Trachea (tissue), 1 donor: ENCODE data around the genes RFC3 and PROSER1.

- PRO-cap: bidirectional peak, plus-strand start at chr13:33818106, minus-strand start at chr13:33818047
Measured at GRCh38 chr13:33817863-33818436, at the start of gene RFC3. Gene RFC3, plus strand, starts transcription at chr13:33818149.

DNA sequence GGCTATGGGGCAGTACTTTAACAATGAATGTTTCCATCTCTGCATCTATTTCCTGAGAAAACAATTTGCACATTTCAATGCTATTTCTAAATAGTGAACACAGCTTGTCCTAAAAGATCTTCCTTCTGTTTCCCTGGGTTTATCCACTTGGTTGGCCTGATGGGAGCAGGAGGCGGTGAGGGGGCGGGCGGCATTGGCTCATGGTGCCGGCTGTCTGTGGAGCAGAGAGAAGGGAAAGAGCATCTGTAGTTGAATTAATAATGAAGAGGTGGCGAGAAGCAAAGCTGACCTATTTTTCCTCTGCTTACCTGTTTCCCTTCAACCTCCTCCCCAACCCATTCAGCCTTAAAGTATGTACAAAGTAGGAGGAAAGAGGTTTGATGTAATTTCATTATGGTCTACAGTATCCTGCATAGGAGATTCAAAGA is 291.3 kb downstream of the DCLK1 start:
- PRO-cap: no peak

DNA sequence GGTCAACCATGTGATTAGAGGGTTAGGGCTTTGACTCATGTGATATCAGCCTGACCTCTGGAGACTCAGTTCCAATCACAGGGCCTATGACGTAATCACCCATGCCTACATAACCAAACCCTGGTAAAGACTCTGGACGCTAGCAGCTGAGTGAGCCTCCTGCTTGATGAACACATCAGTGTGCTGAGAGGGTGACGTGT is 203.5 kb downstream of the DCLK1 start:
- PRO-cap: no peak

DNA sequence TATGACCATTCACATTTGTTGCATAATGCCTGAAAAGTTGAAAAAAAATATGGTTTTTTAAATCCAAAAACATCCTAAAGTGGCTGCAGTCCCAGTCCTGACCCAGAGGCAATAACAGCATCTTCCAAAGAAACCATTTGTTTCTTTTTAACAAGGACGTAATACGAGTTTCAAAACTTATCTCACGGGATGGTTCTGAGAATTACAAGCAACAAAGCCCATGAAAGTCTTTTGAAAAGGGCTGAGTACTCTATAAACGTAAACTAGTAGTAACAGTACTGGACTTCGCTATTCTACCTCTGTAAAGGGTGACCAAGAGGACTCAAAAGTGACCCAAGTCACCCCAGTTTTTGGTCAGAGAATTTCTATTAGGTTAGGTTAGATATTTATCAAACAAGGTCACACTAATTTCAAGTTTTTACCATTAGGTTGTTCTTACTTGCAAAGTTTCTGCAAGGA is 61.1 kb downstream of the DCLK1 start:
- PRO-cap: no peak

DNA sequence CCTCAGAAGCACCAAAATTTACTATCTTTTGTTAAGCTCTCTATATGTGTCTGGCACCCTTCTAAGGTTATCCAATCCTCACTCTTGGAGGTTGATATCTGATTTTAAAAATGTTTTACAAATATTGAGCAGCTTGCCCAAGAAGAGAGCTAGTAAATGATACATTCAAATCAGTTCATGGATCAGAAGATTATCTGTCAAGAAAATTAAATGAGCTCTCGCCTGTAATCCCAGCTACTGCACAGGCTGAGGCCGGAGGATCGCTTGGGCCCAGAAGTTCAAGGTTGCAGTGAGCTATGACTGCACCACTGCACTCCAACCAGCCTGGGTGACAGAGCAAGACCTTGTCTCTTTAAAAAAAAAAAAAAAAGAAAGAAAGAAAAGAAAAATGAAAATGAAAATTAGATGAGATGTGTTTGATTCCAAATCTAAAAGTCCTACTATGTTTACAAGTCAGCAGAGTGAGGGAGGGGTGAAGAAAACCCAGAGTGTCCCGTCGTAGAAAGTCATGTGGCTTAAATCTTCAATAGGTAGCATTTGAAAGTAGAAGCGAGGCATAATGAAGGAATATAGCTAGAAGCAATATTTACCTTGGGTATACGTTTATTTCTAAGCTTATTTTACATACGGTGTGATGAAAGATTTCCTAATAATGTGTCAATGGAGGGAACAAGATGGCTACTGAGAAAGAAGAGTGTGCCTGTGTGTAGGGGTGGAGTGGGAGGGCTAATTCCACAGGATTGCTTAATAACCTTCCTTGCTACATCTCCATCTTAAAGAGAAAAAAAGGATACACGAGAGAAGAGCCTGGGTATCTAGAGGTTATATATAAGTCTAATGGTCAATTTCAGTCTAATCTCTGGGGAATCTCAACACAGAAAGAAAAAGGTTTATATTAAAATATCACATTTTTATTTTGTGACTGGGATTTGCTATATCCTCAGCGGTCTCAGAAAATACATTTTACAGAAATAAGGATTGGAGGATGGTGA is 2.2 kb downstream of the SPART start:
- PRO-cap: unidirectional peak, plus-strand start at position 776 of the sequence

DNA sequence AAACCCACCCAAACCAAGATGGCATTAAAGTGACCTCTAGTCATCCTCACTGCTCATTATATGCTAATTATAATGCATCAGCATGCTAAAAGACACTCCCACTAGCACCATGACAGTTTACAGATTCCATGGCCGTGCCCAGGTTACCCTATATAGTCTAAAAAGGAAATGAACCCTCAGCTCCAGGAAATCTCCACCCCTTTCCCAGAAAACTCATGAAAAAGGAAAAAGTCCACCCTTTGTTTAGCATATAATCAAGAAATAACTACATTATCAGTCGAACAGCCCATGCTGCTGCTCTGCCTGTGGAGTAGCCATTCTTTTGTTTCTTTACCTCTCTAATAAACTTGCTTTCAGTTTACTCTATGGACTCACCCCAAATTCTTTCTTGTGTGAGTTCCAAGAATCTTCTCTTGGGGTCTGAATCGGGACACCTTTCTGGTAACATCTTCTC is 43.4 kb downstream of the RFXAP start:
- PRO-cap: unidirectional peak, plus-strand start at position 270 of the sequence

GRCh38 chr13:36872448-36873046 is 47.5 kb downstream of the SMAD9 start:
- PRO-cap: no peak

GRCh38 chr13:36998173-36999057 is 725 bp downstream of the ALG5 start:
- PRO-cap: no peak

DNA sequence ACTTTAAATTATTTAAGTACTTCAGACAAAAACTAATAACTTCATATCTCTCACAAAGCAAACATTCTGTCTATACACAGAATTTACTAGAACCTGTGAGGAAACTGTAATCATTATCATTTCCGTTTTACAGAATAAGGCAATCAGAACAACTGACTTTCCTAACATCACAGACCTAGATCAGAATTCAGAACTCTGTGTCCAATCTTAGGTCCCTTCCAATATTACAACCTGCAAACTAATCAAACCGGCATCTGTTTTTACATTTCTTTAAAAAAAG is 1.0 kb downstream of the SUPT20H start:
- PRO-cap: no peak

GRCh38 chr13:37118057-37118513 is 12.6 kb upstream of the CSNK1A1L start:
- PRO-cap: no peak

DNA sequence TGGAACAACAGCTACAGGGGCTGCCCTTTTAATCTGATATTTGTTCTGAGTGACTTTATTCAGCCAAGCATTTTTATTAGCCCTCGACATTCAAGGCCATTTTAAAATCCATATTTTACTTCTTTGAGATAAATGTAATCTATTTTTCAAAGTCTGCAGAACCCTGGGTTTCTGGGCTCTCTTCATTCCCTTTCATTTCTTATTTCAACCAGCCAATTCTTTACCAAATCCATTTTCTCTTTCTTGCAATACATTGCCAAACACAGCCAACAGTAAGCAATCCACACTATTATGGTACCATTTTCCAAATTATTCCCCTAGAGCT is 224.1 kb upstream of the UFM1 start:
- PRO-cap: no peak

DNA sequence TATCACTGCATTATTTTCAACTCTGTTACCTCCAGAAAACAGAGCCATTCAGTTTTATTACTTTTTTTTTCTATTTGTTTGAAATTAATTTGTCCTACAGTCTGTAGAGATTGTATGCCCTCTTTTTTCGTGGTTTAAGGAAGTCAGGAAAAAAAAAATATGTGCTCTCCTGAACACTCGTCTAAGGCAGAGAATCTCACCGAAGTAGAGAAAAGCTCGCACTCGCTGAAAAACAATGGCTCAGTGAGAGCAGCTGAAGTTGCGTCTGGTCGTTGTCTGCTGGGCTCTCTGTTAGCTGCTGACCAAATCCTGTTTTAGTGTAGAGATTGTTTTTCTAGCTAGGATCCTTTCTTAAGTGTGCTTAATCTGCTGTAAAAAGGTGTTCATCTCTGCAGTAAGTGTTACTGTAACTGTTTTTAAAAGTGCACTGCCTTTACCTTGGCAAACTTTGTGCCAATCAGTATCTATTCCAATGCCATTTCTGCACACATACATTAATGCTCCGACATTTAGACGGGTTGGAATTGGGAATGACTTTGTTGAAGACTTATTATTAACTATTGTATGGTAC is 38.6 kb downstream of the STOML3 start:
- PRO-cap: no peak

DNA sequence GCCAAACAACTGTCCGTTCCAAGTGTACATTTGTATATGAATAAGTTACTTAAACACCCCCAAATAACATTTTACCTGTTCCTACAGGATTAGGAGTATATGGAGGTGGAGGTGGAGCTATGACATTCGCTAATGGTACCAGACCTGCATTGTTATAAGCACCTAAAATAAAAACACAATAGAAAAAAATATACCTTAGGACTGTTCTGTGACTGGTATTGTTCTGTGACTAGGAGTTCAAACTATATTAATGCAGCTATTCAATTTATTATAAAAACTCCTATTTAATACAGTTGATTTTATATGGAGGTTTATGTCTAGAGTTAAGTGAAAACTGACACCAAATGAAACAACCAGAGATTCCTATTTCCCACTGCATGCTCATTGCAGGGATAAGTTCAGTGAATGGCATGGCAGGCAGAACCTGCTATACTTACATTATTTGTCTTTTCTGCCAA is 15.6 kb downstream of the PROSER1 start:
- PRO-cap: no peak

- PRO-cap: bidirectional peak, plus-strand start at chr13:39038398, minus-strand start at chr13:39038096
Measured at GRCh38 chr13:39036959-39038156, at the start of gene PROSER1. Gene PROSER1, minus strand, starts transcription at chr13:39038089.

DNA sequence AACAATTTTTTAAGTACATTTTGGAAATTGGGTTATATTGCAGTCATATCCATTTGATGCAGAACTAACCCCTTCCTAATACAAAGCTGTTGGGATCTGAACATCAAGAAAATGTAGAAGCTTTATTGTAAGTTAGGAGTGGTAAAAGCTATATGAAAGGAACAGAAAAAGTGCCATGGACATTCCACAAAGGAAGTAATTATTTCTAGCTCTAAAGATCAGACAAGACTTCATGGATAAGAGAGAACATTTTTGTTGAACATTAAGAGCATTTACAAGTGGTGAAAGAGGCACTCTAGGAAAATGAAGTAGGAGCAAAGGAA is 93.9 kb downstream of the COG6 start:
- PRO-cap: no peak

DNA sequence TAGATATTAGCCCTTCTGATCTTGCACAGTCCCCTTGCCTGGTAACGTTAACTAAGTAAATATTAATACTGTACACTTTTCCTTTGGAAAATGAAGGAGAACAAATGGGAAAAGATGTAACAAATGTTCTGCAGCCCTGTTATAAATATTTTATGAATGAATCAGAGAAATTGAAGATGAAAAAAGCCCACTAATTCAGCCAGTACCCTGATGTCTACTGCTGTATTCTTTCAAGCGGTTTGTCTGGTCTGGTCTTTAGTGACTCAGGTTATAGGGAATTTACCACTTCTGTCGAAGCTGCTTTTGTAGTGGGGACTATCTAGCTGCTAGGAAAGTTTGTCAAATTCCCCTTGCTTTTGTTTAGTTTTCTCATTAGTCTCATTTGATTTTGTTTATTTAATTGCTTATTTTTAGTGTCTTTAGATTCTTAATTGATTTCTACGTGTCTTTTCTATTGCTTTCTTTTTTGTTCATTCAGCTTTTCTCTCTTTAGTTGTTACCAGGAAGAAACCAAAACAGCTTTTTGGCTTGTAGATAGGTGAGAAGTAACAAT is 121.1 kb downstream of the COG6 start:
- PRO-cap: no peak

GRCh38 chr13:40102764-40103423 is 447.4 kb downstream of the COG6 start:
- PRO-cap: no peak

DNA sequence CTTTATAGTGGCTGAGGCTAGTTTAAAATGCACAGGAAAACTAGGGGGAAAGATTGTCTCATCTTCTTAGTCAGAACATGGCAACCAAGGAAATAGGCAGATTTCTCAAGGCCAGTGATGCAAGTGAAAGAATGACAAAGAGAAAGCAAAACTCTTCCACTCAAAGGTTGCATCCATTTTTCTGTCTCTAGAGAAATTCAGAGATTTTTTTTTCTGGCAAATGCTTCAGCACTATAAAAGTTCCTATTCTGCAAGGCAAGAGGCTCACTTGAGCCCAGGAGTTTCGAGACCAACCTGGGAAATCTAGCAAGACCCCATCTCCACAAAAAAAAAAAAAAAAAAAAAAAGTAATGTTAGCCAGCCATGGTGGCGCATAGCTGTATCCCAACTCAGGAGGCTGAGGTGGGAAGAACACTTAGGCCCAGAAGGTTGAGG is 414.7 kb downstream of the FOXO1 start:
- PRO-cap: no peak

DNA sequence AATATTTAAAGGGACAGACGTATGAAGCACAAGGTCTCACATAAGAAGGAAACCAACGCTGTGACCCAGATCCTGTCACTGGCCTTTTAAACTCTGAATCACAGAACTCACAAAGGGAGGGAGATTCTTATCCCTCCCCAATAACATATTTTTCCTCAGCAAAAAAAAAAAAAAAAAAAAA is 352.8 kb downstream of the FOXO1 start:
- PRO-cap: no peak

- PRO-cap: no peak
Measured at GRCh38 chr13:40402237-40402775, 264.1 kb downstream of the FOXO1 start.